Cardiac atrium fibroblast (primary cell): ENCODE measurements around the gene DCAF4L1.

- RAMPAGE, long total RNA, result no peak
Measured at GRCh38 chr4:40662965-40663873, 33.6 kb upstream of the RBM47 start.

DNA sequence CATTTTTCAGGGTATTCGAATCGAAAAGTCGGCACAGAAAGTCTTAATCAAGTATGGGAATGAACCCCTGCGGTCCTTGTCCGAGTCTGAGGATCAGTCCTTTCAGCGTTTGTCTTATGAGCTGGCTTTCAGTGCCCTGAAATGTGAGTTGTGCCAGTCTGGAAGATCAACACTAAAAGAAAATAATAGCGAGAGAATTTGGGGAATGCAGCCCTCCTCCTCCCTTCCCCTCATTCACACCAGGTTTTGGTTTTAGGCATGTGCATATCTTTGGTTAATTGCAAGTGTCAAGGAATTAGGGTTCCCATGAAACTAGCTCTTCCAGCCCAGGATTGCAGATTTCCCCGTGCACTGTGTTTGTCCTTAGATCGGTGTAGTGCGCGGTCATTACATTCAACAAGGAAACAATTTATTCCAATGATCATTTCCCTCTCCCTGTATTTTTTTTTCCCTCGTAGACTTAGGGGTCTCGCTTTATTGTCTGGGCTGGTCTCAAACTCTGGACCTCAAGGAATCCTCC lies 1.2 kb downstream of the NSUN7 start:
- RAMPAGE, long total RNA, result no peak

GRCh38 chr4:40918407-40918875 lies 168.7 kb downstream of the NSUN7 start:
- RAMPAGE, long total RNA, result no peak

- RAMPAGE, long total RNA, result no peak
Measured at GRCh38 chr4:40990394-40991130, 223.8 kb downstream of the APBB2 start.

- RAMPAGE, long total RNA, result no peak
Measured at GRCh38 chr4:41359428-41359755, 102.7 kb downstream of the UCHL1 start.

- RAMPAGE, long total RNA, result no peak
Measured at GRCh38 chr4:41360235-41361175, 103.8 kb downstream of the UCHL1 start.

GRCh38 chr4:41437191-41437509 lies 100.8 kb upstream of the LIMCH1 start:
- RAMPAGE, long total RNA, result no peak

GRCh38 chr4:41613305-41613720 lies 75.4 kb downstream of the LIMCH1 start:
- RAMPAGE, long total RNA, result no peak

GRCh38 chr4:41656331-41657012 lies 92.1 kb downstream of the PHOX2B start:
- RAMPAGE, long total RNA, result no peak

DNA sequence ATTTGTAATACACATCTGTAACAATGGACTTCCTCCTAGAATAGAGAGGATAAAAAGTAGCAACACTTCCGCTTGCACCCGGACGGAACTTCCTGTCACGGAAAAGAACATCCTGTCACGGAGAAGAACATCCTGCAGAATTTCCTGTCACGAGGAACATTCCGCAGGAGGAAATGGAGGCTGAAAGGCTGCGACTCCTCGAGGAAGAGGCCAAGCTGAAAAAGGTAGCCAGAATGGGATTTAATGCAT lies at the start of gene DCAF4L1:
DCAF4L1 (plus strand) TSS at position 137 of the 249 bp plus-strand sequence.
- RAMPAGE, long total RNA, result no peak

GRCh38 chr4:42028747-42029561 lies 38.6 kb downstream of the SLC30A9 start:
- RAMPAGE, long total RNA, result no peak

DNA sequence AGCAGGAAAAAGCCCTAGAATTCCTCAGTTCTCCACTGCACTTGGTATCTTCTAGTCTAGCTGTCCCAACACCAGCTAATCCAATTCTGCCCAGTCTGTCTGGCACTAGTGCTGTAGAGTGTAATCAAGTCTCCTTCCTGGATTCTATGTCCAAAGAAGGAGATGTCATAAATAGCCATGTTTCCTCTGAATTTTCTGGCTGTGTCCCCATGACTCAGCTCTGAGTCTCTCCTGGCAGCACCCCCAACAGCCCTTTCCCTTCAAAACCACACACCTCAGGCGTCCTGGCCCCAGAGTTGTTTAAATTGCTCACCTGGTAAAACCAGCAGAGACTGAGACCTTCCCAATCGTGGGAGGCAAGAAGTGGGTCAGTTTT lies 197.2 kb downstream of the GRXCR1 start:
- RAMPAGE, long total RNA, result no peak

DNA sequence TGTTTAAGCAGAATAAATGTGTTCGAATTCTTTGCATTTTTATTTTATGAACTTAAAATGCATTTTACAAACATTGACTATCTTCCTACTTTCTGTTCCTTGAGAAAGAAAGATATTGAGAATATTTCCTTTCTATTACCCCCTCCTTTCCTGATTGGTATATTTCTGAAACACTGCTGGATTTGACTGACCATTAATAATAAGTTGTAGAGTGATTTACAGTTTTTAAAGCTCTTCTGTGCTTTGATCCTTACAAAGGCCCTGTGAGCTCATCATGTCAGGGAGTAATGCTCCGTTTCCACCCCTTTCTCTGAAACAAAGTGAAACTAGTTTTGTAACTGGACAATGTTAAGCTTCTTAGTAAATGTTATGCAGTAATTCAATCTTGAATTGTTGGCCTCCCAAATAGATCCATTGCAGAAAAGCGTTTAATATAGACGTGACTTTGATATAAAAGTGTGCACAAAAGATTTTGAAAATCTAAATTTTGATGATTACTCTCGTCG lies 190.0 kb upstream of the GNPDA2 start:
- RAMPAGE, long total RNA, result no peak

DNA sequence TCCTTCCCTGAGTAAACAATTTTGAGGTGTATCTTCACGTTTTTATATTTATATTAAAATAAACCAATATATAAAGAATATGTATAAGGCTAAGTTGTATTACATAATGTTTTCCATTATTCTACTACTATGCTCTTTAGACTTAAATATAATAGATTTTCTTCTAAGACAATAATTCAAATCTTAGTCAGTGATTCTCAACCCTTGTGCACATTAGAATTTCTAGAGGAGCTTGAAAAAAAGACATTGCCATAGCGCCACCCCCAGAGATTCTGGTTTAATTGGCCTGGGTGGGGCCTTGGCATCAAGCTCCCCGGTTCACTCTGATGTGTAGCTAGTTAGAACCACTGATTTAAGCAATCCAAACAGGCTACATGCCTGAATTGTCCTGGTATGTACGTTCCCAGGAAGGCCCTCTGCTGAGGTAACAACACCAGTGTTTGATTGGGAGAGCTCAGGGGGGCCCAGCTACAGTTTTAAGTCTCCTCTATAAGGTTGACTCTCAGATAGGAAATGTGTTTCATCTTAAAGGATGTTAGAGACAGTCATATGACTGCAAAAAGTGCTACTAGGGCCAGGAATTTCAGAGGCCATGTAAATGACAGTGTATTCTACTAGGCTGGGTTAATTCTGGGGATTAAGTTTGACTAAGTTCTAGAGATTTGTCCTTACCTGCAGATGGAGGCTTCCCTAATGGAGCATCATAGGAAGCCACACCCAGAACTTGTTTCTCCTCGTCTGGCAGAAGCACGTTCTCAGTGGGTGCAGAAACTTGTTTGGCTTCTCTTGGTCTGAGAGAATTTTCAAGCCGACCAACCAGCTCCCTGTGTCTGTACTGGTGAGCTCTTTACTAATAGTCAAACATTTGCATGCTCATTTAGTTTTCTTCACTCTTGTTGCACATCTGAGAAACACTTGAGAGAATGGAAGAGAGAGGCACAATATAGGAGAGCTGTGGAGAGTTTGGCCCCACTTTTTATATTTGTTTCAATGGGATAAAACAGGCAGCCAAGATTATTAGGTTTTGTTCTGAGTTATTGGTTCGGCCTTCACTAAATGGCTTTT lies 1.1 kb upstream of the ATP10D start:
- RAMPAGE, long total RNA, result no peak

DNA sequence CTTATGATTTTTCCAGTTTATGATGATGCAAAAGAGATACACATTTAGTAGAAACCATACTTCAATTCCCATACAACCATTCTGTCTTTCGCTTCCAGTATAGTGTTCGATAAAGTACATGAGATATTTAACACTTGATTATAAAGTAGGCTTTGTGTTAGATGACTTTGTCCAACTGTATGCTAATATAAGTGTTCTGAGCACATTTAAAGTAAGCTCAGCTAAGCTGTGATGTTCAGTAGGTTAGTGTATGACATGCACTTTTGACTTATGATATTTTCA lies 8.2 kb downstream of the ATP10D start:
- RAMPAGE, long total RNA, result no peak

GRCh38 chr4:47703948-47704402 lies 133.9 kb downstream of the CORIN start:
- RAMPAGE, long total RNA, result no peak

DNA sequence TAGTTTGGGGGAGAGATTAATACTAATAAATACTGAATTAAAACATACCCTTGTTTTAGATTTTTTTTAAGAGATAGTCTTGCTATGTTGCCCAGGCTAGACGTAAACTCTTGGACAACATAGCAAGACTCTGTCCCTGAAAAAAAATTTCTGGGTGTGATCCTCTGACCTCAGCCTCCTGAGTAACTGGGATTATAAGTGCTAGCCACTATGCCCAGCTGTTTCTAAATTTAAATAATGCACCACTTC lies 56.0 kb downstream of the TEC start:
- RAMPAGE, long total RNA, result no peak

DNA sequence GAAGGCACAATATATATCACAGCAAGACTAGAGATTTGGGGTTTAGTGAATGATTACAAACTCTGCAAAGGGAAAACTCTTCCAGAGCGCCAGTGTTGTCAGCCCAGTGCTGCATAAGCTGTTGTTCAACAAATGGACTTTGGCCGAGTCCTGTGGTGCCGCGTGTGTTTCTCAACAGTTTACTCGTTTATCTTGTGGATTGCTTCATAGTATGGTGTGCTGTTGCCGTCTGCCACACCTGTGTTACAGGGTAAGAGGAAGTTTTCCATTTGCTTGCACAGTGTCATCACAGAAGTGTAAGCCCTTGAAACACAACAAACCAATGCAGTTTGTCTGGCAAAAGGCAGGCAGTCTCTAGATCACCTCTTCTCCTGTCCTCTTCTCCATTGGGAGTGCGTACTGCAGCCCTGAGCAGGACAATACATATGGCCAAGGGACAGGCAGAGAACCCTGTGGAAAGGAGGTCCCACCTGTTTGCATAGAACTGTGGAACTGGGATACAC lies 66.3 kb downstream of the DCUN1D4 start:
- RAMPAGE, long total RNA, result no peak

DNA sequence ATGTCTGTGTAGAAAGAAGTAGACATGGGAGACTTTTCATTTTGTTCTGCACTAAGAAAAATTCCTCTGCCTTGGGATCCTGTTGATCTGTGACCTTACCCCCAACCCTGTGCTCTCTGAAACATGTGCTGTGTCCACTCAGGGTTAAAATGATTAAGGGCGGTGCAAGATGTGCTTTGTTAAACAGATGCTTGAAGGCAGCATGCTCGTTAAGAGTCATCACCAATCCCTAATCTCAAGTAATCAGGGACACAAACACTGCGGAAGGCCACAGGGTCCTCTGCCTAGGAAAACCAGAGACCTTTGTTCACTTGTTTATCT lies 193.0 kb downstream of the USP46 start:
- RAMPAGE, long total RNA, result no peak

DNA sequence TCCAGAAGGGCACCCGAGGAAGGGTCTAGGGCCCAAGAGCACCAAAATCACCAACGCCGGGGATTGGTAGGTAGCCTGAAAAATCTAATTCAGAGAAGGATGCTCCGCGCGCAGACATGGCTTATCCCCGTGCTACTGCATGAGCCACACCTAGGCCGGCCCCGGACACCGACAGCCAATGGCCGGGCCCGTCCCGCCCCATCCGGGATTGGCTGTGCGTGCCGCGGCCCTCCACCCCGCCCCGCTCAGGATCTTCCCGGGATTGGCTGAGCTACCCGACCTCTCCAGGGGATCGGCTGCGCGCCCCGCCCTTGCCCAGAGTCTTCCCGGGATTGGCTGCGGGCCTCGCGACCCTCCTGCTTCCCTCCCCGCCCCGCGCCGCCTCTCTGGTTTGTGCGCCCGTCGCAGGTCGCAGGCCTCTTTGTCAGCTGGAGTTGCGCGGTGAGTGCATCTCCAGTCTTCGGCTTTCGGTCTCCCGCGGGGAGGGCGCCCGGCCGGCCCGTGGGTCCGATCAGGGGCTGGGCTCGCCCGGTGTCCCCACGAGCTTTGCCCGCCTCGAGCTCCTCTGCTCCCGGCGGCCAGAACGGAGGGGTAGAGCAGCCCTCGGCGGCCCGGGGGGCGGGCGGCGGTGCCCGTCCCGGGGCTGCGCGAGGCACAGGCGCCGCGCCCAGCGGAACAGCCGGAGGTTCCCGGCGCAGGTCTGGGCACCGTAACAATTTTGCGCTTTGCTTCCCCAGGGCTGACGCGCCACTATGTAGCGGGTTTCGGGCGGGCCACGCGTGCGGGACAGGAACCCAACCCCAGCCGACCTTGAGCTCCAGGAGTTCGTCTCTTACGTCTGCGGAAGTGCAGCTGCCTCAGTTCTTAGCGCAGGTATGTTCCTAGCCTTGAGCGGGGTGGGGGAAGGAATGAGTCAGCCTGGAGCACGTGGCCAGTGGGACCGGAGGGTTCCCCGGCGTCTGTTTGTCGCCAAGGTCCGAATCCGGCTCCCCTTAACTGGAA lies 38.8 kb downstream of the ERVMER34-1 start:
- RAMPAGE, long total RNA, result start-site peak on the plus strand centred at position 398 of the sequence, 41 bp wide, 627 and 75 reads in 2 replicates